ENCODE measurements around a stretch of chr12.

GRCh38 chr12:32379637-32380021, 19.7 kb upstream of the FGD4 start:
- PRO-cap, 3 experiments, result no peak in any of the 3 experiments
- RAMPAGE, long total RNA, result no peak

DNA sequence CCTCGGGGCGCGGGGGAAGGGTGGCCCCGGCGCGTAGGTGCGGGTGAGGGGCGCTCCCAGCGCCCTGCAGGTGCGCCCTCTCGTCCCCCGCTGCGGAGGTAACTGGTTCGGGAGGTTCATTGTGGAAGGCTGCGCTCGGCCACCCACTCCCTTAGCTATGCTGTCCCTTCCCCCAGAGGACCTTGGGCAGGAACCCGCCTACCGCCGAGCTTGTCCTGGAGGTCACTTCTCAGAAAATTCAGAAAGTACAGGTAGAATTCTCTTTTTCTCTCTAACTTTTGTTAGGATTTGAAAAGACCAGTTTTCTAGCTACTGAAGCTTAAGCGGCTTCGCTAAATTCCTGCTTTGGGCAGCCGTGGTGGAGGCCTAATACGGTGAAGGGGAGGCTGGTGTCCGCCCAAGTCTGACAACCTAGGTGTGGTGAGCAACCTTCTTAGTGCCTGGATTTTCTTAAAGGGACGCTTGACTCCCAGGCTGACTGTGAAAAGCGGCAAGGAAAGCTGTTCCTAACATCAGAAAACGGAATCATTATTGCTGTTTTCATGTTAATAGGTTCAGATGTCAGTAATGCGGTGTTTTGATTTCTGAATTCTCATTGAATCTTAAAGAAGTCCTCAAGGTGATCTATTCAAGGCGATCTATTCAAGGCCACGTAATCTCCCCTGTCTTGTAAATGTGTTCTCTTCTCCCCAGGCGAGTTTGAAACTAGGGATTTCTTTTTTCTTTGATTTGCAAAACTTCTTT, 781 bp downstream of the FGD4 start:
- PRO-cap, 3 experiments, result no peak in any of the 3 experiments
- RAMPAGE, long total RNA, result no peak

DNA sequence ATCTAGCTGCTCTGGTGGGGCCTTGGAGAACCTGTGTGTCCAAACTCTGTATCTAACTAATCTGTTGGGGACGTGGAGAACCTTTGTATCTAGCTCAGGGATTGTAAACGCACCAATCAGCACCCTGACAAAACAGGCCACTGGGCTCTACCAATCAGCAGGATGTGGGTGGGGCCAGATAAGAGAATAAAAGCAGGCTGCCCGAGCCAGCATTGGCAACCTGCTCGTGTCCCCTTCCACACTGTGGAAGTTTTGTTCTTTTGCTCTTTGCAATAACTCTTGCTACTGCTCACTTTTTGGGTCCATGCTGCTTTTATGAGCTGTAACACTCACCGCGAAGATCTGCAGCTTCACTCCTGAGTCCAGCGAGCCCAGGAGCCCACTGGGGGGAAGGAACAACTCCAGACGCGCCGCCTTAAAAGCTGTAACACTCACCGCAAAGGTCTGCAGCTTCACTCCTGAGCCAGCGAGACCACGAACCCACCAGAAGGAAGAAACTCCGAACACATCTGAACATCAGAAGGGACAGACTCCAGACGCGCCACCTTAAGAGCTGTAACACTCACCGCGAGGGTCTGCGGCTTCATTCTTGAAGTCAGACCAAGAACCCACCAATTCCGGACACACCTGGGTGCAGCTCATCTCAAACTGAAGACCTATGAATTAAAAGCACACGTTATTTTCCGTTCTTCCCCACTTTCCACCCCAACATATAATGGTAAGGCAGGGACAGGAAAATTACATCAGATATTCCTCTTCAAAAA, 73.8 kb downstream of the FGD4 start:
- PRO-cap, 3 experiments, result no peak in any of the 3 experiments
- RAMPAGE, long total RNA, result no peak

GRCh38 chr12:32588089-32588698, 90.9 kb upstream of the DNM1L start:
- PRO-cap, 3 experiments, result no peak in any of the 3 experiments
- RAMPAGE, long total RNA, result no peak

GRCh38 chr12:32891952-32892656, 4.5 kb downstream of the PKP2 start:
- PRO-cap, 3 experiments, result no peak in any of the 3 experiments
- RAMPAGE, long total RNA, result no peak

GRCh38 chr12:32895591-32896298, 832 bp downstream of the PKP2 start:
- PRO-cap, 3 experiments, result no peak in any of the 3 experiments
- RAMPAGE, long total RNA, result no peak

DNA sequence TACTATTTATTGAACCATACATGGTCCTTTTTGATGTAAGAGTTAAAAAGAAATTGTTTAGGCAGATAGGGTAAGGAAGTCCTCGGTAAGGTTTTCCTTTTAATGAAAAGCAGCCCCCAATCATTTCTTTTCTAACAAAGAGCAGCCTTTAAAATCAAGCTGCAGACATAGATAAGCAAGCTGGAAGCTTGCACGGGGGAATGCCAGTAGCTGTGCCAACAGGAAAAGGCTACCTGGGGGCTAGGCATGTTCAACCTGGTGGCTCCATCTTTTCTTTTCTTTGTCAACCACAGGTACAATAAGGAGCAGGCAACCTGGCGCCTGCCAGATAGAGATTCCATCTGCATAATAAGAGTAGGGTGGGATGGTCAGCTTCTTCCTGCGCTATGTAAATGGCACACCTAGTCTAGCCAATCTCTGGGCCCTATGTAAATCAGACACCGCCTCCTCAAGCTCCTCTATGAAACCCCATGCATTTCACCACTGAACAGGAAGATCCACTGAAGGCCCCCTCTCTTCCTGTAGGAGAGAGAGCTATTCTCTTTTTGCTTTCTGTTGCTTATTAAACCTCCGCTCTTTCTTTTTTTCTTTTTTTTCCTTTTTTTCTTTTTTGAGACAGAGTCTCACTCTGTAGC, 87.4 kb upstream of the PKP2 start:
- PRO-cap, 3 experiments, result no peak in any of the 3 experiments
- RAMPAGE, long total RNA, result no peak

DNA sequence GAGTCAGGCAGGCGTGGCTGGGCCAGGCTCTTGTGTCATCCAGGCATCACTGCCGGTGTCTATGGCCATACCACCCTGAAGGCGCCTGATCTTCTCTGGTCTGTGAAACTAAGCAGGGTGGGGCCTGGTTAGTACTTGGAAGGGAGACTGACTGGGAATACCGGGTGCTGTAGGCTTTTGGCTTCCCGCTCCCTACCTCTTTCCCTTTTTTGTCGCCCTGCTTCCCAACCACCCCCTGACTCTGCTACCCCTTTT, 183.3 kb downstream of the ALG10 start:
- PRO-cap, 3 experiments, result no peak in any of the 3 experiments
- RAMPAGE, long total RNA, result no peak

GRCh38 chr12:34311664-34312183, 289.4 kb downstream of the ALG10 start:
- PRO-cap, 3 experiments, result no peak in any of the 3 experiments
- RAMPAGE, long total RNA, result no peak

DNA sequence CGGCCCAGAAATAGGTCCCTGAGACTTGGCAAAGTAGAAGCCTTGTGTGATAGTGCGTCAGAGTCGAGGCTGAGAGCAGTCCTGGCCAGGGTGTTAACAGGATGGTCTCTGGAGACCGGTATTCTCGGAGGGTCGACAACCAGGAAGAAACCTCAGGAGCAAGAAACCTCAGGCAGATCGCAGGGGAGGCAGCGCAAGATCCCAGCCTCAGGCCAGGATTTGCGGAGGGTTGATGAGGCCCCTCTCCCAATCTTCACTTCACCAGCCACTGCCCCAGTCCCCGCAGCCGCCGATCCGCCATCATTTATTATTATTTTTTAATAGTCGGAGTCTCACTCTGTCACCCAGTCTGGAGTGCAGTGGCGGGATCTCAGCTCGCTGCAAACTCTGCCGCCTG, 768.7 kb upstream of the ALG10B start:
- PRO-cap, 3 experiments, result no peak in any of the 3 experiments
- RAMPAGE, long total RNA, result no peak

DNA sequence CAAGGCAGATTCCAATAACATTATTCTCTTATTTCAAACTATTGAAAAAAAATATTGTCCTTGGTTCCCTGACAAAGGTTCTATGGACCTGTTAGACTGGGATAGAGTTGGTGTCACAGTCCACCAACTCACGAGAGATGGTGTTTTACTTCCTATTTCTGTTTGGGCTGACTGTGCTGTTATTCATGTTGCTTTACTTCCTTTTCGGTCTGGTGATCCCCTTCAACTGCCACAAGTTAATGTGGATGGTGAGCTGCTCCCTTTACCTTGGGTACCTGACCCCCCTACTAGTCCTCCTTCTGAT, 192.7 kb upstream of the ALG10B start:
- PRO-cap, 3 experiments, result no peak in any of the 3 experiments
- RAMPAGE, long total RNA, result no peak

DNA sequence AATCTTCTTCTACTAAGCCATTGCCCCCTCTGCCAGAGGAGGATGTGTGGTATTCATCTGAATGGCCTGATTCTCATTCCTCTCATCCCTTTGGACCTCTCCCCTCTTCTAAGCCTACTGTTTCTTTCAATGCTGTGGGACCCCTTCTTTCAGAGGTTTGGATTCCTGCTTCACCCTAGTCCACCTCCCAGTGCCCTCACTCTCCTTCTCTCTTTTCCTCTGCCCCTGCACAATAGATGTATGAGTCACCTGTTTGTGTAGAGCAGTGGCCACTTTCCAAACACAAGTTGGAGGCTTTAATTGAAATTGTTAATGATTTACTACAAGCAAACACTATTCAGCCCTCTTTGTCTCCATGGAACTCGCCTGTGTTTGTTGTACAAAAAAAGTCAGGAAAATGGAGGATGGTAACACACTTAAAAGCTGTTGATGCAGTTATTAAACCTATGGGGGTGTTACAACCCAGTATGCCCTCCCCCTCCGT, 192.2 kb upstream of the ALG10B start:
- PRO-cap, 3 experiments, result no peak in any of the 3 experiments
- RAMPAGE, long total RNA, result no peak

DNA sequence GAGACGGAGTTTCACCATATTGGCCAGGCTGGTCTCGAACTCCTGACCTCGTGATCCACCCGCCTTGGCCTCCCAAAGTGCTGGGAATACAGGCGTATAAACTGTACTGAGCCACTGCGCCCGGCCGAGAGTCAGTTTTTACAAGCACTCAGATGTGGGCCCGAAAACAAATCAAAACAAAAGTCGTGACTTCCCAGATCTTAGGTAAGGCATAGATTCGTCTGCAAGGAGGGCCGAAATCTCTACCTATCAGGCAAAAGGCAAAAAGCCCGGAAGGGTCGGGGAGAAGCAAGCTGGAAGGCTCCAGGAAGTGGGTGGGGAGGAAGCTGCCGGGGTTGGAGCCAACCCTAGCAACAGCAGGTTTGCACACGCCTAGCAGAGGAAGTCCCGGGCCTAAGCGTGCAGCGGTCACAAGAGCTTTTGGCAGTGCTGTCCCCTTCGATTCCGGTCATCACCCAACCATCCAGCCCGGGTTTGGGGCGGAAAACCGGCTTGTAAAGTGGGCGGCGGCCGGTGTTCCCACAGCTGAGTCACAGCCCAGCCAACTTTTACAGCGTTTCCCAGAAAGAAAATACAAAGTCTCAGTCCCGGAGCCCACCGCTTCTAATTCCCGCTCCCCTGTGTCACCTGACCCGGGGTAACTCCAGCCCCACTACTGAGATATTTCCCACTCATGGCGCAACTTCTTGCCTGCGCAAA, 589 bp downstream of the CPNE8 start:
- PRO-cap, 3 experiments, result peak in 2 of 3 experiments; most common plus-strand start position 576 of the sequence (in 2); most common minus-strand start position 173 of the sequence (in 1)
- RAMPAGE, long total RNA, result no peak

GRCh38 chr12:39443765-39443927, 726 bp upstream of the KIF21A start:
- PRO-cap, 3 experiments, result no peak in any of the 3 experiments
- RAMPAGE, long total RNA, result no peak

- PRO-cap, 3 experiments, result no peak in any of the 3 experiments
- RAMPAGE, long total RNA, result no peak
Measured at GRCh38 chr12:39912382-39913126, 193.3 kb downstream of the SLC2A13 start.

- PRO-cap, 3 experiments, result no peak in any of the 3 experiments
- RAMPAGE, long total RNA, result no peak
Measured at GRCh38 chr12:41202623-41203555, 14.8 kb downstream of the PDZRN4 start.

DNA sequence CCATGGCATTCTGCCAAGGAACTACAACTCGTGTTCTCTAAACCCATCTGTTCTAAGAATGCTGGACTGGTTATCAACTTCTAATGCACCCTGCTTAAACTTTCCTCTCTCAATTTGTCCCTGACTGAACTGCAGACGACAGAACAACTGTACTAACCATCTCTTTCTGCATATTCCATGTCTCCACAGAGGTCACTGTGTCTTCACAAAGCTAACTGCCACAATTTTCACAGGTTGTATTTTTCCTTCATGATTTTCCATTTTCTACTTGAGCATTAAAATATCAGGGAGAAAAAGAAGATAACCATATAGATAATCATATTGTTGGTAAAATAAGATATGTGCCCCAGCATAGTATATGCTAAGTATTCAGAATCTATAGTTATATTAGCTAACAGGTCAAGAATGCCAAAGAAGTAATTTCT, 58.5 kb downstream of the GXYLT1 start:
- PRO-cap, 3 experiments, result no peak in any of the 3 experiments
- RAMPAGE, long total RNA, result no peak

DNA sequence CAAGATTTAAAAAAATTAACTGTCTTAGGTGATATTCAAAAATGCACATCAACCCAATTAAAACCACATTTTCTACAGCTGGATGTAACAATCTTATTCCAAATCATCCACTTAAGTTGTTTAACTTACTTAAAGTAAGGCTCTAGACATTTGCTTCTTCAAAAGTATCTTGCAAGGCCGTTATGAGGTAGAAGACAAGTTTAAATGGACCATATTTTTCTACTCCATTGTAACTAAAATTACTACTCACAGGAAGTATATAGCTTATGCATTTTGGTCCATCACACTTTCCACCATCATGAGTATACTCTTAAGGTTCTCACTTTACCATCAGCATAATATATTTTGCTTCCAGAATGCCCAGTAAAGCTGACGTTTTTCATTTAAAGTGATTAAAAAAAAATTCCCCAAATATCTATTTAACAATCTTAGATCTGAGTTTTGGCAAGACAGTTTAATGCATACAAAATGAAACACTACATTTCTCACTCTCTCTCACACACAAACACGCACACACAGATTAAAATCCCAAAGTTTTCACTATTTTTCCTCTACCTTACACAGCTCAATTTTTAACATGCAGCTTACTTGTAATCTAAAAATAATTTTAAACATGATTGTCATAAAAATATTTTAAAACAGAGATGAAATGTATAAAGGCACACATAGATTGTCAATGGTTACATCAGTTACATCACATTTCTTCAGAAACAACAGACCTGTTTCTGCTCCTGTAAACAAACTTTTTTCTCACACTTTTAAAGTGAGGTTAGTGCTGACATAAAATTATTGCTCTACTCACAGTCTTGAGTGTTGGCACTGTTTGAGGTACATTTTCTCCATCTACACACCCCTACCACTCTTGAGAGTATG, 57.8 kb downstream of the GXYLT1 start:
- PRO-cap, 3 experiments, result no peak in any of the 3 experiments
- RAMPAGE, long total RNA, result no peak

DNA sequence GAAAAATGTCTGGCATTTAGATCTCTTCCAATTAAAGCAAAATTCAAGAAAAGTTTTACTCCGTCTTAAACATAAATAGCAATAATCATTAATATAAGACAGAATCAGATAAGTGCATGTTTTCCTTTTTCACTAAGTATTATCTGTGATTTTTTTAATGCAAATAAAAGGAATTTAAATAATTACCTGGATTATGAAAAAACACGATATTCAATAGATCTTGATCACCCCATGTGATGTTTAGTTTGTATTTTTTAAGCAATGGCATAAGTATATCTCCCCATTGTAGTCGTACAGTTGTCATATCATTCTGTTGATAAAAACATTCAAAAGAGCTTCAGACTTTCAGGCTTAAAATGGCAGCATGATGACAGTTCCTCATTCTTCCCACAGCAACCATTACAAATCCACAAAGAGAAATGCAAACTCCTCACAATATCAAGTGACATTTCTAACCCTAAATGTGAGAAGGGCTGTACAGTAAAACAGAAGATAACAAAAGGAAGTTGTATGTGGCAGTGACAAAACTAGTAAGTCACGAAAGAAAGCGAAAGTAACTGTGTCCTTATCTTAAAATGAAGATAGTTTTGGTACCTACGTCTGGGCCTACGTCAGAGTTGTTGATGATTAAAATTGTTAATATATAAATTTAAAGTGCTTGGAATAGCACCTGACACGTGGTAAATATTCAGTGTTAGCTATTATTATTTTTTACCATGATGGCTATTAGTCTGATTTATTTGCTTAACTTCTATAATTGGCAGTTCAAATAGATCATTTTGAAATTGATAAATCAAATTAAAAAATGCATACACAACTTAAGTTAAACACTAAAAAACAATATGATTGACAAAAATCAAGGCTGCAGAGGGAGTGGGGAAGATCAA, 46.7 kb downstream of the GXYLT1 start:
- PRO-cap, 3 experiments, result no peak in any of the 3 experiments
- RAMPAGE, long total RNA, result no peak

DNA sequence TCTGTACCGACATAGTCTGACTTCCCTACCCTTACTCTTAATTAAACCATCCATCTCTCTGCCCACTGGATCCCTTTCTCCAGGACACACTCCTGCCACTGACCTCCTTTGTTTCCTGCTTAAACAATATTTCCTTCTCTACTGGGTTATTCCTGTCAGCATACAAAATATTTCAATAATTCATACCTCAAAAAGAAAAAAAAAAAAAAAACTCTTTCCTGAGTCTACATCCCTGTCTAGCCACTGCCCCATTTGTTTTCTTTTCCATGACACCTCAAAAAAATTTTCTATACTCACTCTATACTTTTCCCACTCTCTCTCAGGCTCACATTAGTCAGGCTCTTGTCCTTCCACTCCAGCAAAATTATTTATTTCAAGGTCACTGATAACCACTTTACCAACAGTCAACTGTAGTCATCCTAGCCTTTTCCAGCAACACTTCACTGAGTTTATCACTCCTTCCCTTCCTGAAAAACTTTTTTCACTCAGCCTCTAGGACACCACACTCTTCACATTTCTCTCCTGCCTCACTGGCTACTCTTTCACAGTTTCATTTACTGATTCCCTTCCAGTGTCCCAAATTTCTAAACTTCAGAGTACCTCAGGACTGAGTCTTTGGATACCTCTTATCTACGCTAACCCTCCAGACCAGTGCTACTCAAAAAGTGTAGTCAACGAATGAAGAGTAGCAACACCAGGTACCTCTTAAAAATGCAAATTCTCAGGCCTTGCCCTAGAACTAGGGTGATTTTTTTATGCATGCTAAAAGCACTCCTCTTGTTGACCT, 29.4 kb upstream of the GXYLT1 start:
- PRO-cap, 3 experiments, result no peak in any of the 3 experiments
- RAMPAGE, long total RNA, result no peak

All from cerebellum (tissue), 5 donors.